Diencephalon (tissue), 2 donors: Measurements from ENCODE around the gene FOXO1.

- RAMPAGE, long total RNA = no peak
Measured at GRCh38 chr13:40377797-40378328, 288.6 kb downstream of the FOXO1 start.

DNA sequence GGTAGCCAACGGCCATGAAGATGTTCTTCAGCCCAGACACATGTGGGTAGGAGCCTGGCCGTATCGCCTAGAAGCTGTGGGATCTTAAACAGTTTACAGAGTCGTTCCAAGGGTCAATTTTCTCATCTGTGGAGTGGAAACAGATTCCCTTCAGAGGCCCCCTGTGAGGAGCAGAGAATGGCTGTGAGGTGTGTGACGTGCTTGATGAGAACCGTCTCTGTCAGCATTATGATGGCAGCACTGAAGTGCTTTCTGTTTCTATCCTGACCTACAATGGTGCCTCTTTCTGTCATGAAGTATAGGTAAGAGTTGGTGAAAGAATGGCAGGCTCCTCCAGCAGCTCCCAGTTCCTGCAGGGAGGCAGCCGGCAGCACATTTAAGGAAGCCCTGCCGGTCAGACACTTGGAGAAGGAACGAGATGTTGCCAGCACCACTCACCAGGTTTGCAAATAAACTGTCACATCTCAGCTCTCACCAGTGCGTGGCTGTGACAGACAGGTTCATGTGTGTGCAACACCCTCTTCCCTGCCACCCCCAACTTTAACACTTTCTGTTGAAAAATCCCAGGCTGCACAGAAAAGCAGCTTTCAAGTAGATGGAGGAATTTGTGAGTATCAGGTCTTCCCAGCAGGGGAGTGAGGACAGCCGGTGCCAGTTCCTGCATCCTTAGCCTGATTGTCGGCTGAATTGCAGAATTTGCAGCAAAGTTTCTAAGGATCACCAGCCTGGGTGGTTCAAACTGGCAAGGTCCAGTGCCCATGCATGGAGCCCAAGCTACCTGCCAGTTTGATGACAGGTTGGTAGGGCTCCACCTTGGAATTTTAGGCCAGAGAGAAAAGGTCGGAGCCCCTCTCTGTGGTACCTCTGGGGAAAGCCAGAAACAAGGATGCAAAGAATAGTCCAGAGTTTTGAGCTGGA is 277.1 kb downstream of the FOXO1 start:
- RAMPAGE, long total RNA = no peak

GRCh38 chr13:40564060-40565120 is 102.1 kb downstream of the FOXO1 start:
- RAMPAGE, long total RNA = no peak

- RAMPAGE, long total RNA = no peak
Measured at GRCh38 chr13:40628461-40629064, 37.9 kb downstream of the FOXO1 start.

DNA sequence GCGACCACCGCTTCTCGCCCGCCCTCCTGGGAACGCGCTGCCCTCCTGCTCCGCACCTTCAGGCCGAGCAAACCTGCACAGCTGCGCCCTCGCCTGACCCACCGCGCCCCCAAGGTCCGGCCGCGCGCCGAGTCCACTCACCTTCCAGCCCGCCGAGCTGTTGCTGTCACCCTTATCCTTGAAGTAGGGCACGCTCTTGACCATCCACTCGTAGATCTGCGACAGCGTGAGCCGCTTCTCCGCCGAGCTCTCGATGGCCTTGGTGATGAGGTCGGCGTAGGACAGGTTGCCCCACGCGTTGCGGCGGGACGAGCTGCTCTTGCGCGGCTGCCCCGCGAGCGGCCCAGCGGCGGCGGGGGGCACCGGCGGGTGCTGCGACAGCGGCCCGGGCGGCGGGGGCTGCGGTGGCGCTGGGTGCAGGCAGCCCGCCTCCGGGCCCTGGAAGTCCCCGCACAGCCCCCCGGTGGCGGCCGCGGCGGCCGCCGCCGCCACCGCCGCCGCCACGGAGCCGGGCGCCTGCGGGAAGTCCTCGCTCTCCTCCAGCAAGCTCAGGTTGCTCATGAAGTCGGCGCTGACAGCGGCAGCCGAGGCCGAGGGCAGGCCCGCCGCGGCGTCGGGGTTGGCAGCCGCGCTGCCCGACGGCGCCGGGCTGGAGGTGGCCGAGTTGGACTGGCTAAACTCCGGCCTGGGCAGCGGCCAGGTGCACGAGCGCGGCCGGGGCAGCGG is 836 bp downstream of the FOXO1 start:
- RAMPAGE, long total RNA = no peak

GRCh38 chr13:40666168-40666707 is at the start of gene FOXO1:
TSS of gene FOXO1 (minus strand) at chr13:40666641.
- RAMPAGE, long total RNA = no peak

DNA sequence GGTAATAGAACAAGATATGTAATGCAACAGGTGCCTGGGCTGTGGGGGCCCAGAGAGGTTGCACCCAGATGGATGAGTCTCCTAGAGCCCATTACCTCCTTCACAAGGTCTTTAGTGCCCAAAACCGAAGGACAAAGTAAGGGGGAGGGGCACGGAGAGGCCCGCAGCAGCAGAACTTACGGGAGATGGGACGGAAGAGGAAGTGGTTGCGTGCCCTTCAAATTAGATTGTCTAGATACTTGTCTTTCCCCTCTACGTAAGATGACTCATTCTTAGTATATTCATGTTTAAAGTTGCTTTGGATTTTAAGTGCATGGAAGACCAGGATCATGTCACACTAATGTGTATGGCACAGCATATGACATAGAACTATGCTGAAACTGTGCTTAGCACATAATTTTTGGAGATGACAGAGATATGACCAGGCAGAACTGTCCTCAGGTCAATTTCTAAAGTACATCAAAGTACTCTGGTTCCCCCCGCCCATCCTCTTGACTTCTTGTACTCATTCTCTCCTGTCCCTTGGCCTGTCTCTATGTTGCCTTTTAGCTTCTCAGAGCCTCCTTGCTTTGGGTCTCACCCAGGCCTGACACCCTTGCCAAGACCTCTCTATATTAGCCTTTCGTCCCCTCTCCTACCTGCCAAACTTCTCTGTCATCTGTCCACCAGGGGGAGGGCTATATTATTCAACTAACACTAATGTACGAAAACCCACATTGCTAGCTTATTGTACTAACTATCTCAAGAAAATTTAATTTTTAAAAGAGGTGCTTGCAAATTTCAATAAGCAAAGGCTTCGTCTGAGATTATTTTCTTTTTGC is 5.9 kb upstream of the MRPS31 start:
- RAMPAGE, long total RNA = no peak

- RAMPAGE, long total RNA = no peak
Measured at GRCh38 chr13:40880824-40881165, 91.4 kb downstream of the SLC25A15 start.

DNA sequence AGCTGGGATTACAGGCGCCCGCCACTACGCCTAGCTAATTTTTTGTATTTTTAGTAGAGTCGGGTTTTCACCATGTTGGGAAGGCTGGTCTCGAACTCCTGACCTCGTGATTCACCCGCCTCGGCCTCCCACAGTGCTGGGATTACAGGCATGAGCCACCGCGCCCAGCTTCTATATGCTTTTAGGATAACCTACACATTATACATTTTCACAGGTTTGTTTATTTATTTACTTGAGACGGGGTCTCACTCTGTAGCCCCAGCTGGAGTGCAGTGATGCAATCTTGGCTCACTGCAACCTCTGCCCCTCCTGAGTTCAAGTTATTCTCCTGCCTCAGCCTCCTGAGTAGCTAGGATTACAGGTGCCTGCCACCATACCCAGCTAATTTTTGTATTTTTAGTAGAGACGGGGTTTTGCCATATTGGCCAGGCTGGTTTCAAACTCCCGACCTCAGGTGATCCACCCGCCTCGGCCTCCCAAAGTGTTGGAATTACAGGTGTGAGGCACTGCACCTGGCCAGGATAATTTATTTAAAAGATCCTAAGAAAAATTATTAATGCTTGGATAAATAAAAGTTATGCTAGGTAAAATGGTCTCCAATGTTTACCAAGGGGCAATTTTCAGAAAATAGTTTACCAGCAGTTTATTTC is 81.4 kb downstream of the ELF1 start:
- RAMPAGE, long total RNA = no peak

GRCh38 chr13:40954797-40955283 is 64.3 kb downstream of the ELF1 start:
- RAMPAGE, long total RNA = no peak

DNA sequence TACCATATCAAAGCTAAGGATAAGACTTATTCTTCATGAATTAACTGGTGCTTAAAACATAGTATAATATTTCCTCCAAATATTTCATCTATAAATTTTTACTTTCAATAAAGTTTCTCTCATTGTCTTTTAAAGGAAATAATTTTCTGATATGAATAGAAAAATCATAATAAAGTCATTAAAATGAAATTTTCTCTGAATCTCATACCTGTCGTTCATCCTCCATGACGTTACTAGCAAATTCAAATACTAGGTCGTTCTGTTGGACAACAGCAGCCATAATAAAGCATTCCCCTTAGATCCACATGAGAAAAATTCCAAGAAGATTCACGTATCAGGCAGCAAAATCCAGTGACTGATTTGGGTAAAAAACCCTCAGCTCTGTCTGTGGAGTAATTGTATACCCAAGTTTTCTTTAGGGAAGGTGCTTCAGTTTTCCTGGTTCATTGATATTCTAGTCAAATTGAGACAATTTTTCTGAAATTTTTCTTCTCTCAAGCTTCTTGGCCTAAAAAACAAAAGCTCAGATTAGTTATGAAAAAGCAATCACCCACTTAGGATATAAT is 37.3 kb downstream of the ELF1 start:
- RAMPAGE, long total RNA = no peak

DNA sequence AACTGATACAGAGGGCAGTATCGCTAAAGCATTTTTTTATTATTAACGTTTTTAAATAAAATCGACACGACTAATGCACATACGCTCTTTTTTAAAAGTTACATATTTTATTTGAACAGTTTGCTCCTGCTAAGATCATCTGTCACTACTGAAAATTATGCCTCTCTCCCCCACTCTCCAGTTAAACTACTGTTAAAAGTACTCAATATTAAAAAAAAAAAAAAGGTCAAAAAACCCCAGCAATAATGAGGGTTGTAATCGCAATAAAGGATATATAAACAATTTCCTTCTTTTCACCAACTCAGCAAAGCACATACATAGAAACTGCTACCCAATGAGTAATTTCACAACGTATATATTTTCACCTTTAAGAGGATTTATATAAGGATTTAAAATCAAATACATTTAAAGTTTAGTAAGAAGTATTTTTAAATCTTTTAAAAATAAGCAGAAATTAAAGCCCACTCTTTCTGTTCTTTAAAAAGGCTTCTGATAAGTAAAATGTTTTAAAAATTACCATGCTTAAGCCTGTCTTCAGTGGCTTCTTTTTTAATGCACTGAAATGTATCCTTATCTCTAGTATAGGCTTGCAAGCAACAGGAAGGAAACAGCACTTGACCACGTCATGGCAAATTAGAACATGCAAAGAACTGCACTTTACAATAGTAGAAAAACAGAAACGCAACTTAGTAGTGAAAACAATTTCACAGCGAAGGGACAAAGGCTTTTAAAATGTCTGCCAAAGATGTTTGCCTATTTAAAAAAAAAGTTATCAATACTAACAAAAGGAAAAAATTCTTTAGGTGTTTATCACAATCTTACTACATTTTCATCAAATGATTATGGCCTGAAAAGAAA is 36.5 kb downstream of the ELF1 start:
- RAMPAGE, long total RNA = no peak

- RAMPAGE, long total RNA = no peak
Measured at GRCh38 chr13:41004652-41005368, 14.3 kb downstream of the ELF1 start.

DNA sequence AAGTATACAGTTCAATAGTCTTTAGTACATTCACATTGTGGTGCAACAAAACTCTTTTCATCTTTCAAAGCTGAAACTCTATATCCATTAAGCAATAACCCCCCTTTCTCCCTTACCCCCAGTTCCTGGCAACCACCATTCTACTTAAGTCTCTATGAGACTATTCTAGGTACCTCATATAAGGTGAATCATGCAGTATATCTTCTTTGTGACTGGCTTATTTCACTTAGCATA is 11.3 kb upstream of the WBP4 start:
- RAMPAGE, long total RNA = no peak

GRCh38 chr13:41057847-41058732 is 3.2 kb upstream of the WBP4 start:
- RAMPAGE, long total RNA = no peak

GRCh38 chr13:41177901-41178534 is 16.4 kb downstream of the KBTBD7 start:
- RAMPAGE, long total RNA = no peak

- RAMPAGE, long total RNA = no peak
Measured at GRCh38 chr13:41458042-41458923, 933 bp downstream of the RGCC start.

GRCh38 chr13:41613686-41614638 is 156.6 kb downstream of the RGCC start:
- RAMPAGE, long total RNA = no peak

GRCh38 chr13:41671377-41671629 is 214.0 kb downstream of the RGCC start:
- RAMPAGE, long total RNA = no peak

DNA sequence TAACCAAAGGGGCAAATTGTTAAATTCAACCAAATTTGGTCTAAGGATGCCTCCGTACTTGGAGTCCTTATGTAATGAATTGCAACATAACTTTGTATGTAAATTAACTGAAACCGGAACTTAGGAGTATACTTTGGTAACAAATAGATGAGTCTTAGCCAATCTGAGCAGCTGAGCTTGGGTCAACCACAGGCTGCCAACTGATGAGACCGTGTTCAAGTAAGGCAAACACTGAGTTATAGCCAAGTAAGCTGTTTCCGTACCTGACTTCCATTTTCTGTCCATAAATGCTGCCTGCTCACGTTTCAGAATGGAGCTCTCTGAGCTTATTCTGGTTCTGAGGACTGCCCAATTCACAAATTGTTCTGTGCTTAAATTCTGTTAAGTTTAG is 5.3 kb downstream of the VWA8 start:
- RAMPAGE, long total RNA = no peak